GM23338 (cell line): ENCODE data around the genes TCEAL2, FAM199X and NRK.

DNA sequence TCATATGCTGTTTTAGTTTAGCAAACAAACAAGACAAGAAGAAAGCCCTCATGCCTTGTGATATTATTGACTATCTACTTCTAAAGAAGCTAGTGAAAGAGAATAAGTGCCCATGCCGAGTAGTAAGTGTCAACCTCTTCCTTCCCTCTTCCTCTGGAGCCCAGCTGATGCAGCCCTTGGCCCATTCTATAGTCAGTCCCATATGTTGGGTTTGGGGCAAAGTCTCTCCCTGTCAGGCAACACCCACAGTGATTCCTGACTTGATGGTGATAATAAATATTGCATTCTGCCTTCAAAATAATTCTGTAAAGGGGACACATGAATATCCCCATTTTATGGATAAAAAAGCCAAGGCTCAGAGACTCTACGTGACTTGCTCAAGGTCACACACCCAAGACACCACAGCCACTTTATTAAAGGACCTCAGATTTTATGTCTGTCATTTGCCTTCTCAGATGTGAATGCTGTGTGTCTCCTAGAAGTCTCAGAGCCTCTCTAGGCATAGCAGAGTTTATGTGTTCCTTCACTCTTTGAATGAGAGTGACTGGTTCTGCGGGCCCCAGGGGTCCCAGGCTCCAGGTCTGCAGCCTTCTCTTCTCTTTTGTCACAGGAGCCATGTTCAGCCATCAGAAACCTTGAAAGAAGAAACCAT lies 17.4 kb downstream of the ARL13A start:
- PRO-cap = no peak
- RAMPAGE, long total RNA = no peak

- PRO-cap = no peak
- RAMPAGE, long total RNA = no peak
These were observed 24.9 kb downstream of the ARL13A start for GRCh38 chrX:100994423-100994771.

- PRO-cap = unidirectional peak, plus-strand start at chrX:101415733; unidirectional peak, plus-strand start at chrX:101415758; unidirectional peak, plus-strand start at chrX:101415768
- RAMPAGE, long total RNA = no peak
These were observed 7.5 kb downstream of the HNRNPH2 start for GRCh38 chrX:101415345-101416192.

DNA sequence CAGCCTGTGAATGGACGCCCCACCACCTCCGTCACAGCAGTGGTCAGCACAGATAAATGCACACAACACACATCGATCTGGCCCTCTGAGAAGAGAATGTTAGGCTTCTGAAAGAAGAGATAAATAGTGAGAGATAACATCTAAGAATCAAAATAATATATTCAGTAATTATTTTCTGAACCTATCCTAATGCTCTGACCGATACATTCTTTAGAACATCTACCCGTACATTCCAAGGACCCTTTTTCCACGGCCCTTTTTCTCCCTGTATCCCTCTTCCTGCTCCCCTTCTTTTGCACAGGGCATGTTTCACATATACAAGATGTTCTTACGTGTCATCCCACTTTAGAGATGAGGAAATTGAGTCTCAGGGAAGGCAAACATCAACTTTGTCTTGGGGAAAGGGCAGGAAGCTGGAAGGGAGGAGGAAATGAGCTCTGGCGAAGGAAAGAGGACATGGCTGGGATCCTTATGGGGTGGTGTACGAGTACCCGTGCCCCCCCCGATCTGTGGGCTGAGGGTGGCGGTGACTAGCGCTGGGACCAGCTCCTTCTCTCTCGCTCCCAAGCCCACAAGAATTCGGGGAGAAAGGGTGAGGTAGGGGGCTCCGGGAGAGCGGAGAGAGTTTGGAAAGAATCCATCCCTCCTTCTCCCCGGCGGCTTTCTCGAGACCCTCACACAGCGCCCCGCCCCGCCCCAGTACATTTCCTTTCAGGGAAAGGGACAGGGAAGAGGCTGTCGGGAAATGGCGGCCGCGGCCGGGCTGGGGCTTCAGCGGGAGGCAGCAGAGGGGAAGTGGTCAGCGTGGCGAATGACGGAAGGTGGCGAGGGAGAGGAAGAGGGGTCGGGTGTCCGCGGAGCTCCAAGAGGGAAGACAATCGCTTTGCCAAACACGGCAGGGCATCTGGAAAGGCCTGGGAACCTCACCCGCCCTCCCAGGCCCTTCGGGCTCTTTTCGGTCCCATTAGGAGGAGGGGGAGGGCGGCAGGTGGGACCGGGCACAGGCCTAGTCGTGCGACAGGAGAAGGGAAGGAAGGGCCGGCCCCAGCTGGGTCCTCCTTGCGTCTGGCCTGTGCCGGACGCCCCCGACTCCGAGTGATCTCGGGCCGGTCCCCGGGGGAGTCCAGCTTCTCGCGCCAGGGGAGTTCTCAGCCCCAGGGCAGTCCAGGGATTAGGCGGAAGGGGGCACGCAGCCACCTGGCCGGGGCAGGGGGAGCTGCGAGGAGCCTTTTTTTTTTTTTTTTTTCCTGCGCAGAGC lies 10.0 kb downstream of the HNRNPH2 start:
- PRO-cap = bidirectional peak, plus-strand start at position 512 of the sequence, minus-strand start at position 247 of the sequence; bidirectional peak, plus-strand start at position 714 of the sequence, minus-strand start at position 664 of the sequence; bidirectional peak, plus-strand start at position 1,009 of the sequence, minus-strand start at position 1,097 of the sequence
- RAMPAGE, long total RNA = start-site peak on the plus strand centred at position 707 of the sequence, 284 bp wide, 100 and 15 reads in 2 replicates

GRCh38 chrX:101658262-101659003 lies 1.2 kb downstream of the ARMCX2 start:
- PRO-cap = unidirectional peak, plus-strand start at chrX:101658802
- RAMPAGE, long total RNA = no peak

DNA sequence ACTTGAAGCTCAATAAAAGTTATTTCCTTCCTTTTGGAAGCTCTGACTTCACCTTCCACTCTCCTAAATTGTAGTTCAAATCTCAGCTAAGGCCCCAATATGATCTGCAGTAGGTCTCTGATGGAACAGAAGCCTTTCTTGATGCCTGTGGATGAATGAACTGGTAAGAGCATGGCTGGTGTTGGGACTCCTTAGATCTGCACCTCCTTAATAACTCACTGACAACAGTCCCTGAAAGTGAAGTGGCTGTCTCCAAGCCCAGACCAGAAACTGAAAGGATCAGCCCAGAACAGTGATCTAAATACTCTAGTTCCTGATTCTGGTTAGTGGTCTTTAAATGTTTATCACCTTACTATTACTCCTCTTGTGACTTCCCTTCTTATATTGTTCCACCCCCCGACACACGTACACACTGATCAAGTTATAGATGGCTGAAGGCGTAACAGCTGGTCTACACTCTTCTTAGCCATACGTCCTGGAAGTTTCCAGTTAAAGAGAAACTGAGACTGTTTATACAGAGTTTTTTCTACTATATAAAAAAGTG lies 33.8 kb upstream of the ARMCX2 start:
- PRO-cap = no peak
- RAMPAGE, long total RNA = no peak

- PRO-cap = no peak
- RAMPAGE, long total RNA = no peak
These were observed 120.7 kb upstream of the ARMCX2 start for GRCh38 chrX:101780355-101780762.

DNA sequence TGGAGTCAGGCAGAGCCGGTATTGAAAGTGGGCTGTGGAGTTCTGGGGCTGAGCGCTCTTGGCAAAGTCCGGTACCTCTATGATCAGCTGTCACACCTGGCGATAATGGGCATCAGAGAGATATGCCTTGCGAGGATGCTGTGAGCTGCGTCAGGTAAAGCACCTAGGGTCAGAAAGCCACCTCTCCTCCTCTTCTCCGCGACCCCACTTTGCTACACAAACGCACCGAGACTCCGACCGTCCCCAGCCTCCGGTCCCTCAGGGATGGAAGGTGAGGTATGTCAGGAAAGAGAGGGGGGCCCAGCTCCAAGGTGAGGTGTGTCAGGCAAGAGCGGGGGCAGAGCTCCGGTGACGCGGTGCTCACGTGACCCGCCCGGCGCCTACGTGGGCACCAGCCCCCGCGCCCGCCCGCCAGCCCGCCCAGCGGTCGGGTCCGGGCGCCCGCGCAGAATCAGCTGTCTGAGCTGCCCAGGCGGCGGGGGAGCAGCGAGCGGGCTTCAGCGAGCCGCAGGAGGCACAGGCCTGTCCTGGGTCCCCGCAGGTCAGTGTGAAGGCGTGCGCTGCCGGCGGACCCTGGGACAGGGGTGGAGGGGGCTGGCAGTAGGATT lies at the start of gene TCEAL2:
Gene TCEAL2, plus strand, starts transcription at position 414 of the 608 bp plus-strand sequence.
- PRO-cap = bidirectional peak, plus-strand start at position 414 of the sequence, minus-strand start at position 280 of the sequence
- RAMPAGE, long total RNA = no peak

DNA sequence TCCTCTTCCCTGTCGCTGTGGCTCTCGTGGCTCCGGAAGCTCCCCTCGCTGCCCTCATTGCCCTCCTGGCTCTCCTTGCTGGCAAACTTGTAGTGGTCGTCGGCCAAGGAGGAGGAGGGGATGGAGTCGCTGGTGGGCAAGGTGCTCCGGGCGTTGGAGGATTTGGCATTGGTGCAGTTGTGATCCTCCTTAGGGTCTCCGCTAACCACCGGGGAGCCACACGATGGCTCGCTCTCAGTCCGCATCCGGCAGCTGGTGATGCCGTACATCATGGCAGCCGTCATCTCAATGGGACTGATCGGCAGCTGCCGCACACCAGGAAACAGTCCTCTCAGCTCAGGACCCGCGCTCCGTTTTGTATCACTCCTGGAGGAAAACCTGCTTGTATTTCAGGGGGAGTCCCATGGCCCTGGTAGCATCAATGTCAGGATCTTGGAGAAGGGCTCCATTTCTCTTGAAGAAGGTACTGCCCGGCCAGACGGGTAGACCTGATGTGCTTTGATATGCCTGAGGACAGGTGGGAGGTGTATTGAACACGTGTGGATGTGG lies 30.6 kb upstream of the TMSB15A start:
- PRO-cap = no peak
- RAMPAGE, long total RNA = no peak

- PRO-cap = bidirectional peak, plus-strand start at chrX:102659983, minus-strand start at chrX:102659862
- RAMPAGE, long total RNA = no peak
These were observed 8.4 kb downstream of the GPRASP1 start for GRCh38 chrX:102659637-102660082.

DNA sequence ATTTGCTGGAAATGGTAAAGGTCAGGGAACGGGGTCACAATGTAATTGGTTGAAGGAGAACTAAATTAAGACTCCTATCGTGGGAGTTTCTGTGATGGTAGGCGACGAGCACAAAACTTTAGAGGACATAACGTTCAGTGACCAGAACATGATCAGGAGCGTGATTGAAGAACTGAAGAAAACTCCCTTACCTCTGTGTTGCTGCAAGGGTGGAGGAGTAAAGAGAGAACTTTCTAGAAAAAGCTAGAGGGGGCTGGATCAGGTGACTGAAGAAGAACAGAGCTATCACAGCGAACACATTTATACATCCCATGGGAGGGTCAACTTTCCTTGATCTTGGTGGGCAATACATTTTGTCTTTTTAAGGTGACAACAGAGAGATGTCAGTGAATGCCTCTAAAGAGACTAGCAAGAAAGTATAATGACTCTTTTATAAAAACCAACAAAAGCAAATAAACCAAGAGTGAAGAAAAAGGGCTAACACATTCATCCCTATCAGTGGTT lies 3.8 kb downstream of the BEX4 start:
- PRO-cap = no peak
- RAMPAGE, long total RNA = no peak

DNA sequence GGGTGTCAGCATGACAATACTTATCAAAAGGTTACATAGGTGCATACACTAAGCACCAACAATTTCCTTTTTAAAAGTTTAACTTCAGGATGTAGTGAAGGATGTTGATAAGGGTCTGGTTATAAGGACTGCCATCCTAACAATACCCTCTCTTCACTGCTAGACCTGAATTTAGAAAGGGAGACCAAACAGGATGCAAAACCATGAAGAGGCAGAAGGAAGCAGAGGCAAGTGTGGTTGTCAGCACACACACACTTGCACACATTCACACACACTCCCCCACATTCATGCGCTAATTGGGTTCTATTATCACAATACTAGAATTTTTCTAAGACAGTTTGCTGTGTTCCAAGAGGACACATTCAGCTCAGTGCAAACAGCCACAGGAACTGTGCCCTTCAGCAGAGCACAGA lies 13.1 kb upstream of the RAB40A start:
- PRO-cap = no peak
- RAMPAGE, long total RNA = no peak

GRCh38 chrX:103539661-103540230 lies 20.5 kb upstream of the RAB40A start:
- PRO-cap = no peak
- RAMPAGE, long total RNA = no peak

GRCh38 chrX:103584595-103585098 lies 668 bp upstream of the TCEAL4 start:
- PRO-cap = no peak
- RAMPAGE, long total RNA = no peak

DNA sequence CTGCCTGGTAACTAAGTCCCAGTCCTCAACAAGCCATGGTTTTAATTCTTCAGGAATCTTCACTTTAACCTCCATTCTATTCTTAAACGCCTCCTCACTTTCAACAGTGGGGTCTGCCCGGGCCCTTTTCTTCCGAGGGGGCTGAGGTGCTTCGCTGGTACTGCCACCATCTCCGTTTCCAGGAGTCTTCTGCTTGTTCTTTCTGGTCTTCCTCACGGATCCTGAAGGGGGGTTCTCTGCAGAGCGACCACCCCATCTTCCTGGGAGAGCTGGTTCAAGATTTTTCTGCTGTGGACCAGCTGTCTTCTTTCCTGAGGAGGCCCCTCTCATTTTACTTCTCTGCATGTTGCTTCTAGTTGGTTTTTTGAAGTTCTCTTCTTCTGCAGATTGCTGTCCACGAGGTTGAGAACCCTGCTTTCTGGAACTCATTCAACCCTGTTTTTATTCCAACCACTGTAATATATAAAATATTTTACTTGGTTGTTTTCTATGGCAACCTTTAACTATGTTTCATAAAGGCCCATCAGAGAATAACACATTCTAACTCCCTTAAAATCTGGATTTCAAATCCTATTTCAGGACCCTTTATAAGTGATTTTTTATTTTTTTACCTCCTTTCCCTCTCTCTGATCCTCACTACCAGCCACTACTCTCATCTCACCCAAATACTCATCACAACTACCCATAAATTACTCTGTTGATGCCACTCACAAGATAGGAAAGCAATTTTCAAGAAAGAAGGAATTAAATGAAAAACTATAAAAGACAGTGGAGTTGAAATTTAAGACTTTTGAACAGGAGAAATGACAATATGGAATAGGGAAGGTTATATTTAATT lies 9.7 kb downstream of the MORF4L2 start:
- PRO-cap = no peak
- RAMPAGE, long total RNA = no peak

GRCh38 chrX:103678477-103679216 lies 7.9 kb downstream of the MORF4L2 start:
- PRO-cap = no peak
- RAMPAGE, long total RNA = no peak

DNA sequence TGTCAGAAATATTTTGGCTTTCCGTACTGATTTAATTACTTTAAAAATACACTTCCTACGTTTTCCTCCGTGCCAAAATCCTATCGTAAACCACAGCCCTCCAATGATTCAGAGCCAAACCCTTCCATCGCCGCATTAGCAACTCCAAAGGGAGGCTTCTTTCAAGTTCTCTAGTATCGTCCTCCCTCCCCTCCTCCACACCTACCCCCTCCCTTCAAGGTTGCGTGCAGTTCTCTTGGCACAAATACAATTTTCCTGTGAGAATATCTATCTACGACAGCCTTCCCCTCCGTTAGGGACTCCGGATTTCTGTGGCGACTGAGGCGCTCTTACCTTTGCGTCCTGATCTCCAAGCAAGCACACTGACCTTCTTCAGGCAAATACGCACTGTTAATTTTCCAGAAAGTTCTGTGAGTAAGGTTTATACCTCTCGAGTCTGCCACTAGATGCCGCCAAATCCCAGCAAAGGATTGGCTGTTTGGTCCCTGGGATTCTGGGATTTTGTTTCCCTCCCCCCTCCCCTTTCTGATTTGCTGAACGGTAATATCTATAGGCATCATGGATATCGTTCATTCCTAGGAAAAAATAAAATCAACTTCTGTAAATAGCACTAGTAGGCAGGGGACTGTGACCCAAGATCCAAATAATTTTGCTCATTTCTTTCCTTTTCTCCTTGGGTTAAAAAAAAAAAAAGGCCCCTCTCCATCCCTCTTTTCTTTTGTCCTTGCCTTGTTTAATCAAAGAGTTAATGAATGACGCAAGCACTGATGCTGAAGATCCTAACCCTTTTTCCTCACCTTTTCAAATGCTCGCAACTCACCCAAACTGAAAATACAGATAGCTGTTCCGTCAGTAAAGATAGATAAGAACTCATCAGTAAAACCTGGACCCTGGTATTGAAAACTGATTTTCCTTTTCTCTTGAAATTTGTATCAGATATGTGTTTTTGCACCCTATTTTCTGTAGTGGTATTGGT lies 1.4 kb upstream of the MORF4L2 start:
- PRO-cap = bidirectional peak, plus-strand start at position 135 of the sequence, minus-strand start at position 146 of the sequence; unidirectional peak, minus-strand start at position 392 of the sequence
- RAMPAGE, long total RNA = no peak

GRCh38 chrX:104122775-104123180 lies 10.5 kb downstream of the ZCCHC18 start:
- PRO-cap = no peak
- RAMPAGE, long total RNA = no peak

DNA sequence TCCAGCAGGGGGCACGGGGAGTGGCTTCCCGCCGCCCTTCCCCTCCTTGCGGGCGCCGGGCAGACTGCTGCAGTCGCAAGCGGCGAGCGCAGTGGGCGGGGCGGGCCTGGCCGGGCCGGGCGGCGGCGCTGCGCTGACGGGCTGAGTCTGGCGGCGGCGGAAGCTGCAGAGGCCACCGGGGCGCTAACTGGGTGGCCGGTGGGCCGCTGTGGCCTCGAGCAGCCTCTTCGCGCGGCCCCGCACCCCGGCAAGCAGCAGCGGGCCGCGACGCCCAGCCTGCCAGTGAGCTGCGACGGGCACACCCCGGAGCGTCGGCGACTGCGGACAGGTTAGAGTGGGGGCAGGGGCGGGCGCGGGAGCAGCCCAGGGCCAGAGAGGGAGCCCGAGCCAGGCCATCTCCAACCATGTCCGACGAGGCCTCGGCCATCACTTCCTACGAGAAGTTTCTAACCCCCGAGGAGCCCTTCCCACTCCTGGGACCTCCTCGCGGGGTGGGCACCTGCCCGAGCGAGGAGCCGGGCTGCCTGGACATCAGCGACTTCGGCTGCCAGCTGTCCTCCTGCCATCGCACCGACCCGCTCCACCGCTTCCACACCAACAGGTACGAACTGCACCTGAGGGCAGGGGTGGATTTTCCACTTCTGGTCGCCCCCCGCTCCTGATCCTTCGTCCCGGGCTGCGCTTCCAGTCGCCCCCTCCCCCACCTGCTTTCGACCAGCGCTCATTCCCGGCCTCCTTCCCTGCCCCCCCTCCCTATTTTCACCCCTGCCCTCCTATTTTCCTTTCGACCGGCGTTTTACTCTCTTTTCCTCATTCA lies at the start of gene FAM199X:
Gene FAM199X, plus strand, starts transcription at position 72 of the 817 bp plus-strand sequence.
- PRO-cap = bidirectional peak, plus-strand start at position 91 of the sequence, minus-strand start outside the sequence; bidirectional peak, plus-strand start at position 395 of the sequence, minus-strand start at position 284 of the sequence; unidirectional peak, minus-strand start at position 643 of the sequence
- RAMPAGE, long total RNA = no peak

- PRO-cap = no peak
- RAMPAGE, long total RNA = no peak
These were observed at the start of gene NRK for GRCh38 chrX:105822035-105822920. TSS of gene NRK (plus strand) at chrX:105822539.